HEK293 (cell line): ENCODE measurements around a stretch of chr2.

DNA sequence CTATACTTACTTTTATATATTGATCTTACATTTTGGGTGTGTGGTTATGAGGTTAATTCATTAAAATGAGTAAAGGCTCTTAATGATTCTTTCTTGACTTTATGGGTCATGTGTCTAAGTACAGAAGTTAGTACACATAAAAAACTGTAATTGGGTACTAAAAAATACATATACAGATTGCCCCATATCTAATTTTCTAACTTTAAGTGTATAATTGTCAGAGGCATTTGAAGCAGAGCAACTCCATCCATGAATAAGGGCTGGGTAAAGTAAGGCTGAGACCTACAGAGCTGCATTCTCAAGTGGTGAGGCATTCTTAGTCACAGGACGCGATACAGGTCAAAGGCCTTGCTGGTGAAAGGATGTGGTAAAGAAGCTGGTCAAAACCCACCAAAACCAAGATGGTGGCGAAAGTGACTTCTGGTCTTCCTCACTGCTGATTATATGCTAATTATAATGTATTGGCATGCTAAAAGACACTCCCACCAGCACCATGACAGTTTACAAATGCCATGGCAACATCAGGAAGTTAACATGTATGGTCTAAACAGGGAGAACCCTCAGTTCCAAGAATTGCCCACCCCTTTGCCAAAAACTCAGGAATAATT, 50.0 kb downstream of the SLC8A1 start:
- PRO-cap, result no peak
- RRBS, 2 experiments, result no CpG with 5 or more reads among the region's 3 CpGs

DNA sequence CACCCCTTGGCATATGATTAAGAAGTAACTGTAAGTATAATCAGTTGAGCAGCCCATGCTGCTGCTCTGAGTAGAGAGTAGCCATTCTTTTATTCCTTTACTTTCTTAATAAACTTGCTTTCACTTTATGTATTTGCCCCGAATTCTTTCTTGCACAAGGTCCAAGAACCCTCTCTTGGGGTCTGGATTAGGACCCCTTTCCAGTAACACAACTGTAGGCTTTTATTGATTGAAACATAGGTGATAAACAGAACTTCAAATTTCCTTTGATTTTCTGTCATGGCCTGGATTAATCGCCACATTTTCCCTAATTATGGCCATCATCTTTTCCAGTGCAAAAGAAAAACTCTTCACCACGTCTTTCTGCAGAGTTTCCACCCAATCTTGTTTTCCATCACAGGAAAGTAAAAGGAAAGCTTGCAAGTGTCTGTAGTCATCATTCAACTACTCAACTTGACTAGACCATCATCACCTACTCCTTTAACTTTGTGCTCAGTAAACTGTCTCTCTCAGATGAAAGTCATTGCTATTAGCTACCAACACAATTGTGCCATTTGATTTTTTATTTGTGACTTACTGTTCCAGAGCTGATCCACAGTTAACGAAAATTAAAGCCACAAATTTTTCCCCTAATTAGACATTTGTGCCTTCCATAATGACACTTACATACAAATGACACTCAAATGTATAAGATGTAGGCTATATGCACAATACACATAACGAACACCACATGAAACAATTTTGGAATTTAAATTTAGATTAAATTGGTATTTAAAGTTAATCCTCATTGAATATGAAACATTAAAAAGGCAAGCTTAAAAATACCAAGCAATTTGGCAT, 49.3 kb downstream of the SLC8A1 start:
- PRO-cap, result no peak
- RRBS, 2 experiments, result no CpG with 5 or more reads among the region's 5 CpGs

- PRO-cap, result no peak
- RRBS, 2 experiments, result no CpG with 5 or more reads among the region's 1 CpG
Measured at GRCh38 chr2:41079001-41079404, 627.1 kb upstream of the SLC8A1 start.

GRCh38 chr2:41736384-41736599, 311.5 kb upstream of the PKDCC start:
- PRO-cap, result no peak

- PRO-cap, result no peak
- RRBS, 2 experiments, result no CpG with 5 or more reads among the region's 18 CpGs
Measured at GRCh38 chr2:41931912-41932841, 115.6 kb upstream of the PKDCC start.

DNA sequence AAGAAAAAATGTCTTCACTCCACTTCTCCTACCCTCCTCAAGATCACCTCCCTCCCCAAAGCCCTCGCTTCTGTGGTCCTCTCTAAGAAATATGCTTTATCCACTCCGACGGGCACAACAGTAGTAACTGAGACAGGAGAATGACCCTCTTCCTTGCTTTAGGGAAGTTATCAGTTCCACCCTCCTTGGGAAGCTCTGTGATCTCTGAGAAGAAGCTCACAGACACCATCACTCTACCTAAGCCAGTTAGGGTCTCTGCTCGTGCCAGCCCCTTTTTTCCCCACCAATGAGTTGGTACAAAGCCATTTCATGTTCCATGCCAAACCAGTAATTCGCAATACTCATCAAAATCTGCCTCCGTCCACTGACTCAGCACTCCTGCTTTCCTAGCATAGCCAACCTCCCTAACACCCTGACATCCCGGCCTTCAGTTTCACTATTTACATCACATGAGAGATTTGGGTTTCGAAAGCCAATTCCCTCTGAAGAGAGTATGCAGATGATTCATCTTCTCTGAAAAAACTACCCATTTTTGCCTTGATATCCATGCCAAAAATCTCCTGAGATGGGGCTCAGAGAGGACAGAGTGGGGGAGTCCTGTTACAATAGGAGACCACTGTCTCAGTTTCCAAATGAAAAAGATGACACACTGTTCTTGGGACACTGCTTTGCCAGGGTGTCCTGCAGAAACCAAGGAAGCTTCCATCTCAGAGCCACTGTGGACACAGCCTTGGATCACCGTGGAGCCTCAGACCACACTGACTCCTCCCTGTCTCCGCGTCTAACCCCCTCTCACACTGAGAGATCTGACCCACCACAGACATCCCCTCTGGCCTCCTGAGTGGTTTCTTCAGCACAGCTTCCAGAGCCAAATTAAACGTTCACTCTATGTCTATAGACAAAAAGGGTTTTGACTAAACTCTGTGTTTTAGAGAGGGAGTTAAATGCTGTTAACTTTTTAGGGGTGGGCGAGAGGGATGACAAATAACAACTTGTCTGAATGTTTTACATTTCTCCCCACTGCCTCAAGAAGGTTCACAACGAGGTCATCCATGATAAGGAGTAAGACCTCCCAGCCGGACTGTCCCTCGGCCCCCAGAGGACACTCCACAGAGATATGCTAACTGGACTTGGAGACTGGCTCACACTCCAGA, 113.7 kb upstream of the PKDCC start:
- PRO-cap, result no peak
- RRBS, 2 experiments, result no CpG with 5 or more reads among the region's 16 CpGs

DNA sequence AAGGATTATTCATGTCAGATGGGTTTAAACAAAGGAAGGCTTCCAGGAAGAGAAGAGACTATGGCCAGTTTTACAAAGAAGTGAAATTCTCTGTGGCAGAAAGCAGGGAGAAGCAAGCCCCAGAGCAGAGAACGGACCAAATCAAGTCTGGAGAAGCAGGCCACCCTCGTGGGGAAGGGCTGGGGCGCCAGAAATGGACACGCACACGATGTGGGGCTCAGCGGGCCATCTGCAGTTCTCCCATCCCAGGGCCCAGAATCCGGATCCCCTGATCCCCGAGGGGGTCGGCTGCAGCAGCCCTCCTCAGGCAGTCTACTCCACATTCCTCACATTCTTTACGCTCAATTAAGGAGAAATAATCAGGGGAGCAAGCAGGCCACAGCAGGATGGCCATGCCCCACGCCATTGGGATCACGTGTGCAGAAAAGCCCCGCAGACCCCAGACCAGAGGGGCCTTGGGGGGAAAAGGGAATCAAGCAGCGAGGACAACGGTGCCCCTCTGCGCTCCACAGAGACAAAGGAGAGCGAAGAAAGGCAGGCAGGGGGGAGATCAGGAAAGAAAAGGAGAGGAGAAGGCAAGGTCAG, 17.7 kb upstream of the PKDCC start:
- PRO-cap, result no peak
- RRBS, 2 experiments, result no CpG with 5 or more reads among the region's 17 CpGs

DNA sequence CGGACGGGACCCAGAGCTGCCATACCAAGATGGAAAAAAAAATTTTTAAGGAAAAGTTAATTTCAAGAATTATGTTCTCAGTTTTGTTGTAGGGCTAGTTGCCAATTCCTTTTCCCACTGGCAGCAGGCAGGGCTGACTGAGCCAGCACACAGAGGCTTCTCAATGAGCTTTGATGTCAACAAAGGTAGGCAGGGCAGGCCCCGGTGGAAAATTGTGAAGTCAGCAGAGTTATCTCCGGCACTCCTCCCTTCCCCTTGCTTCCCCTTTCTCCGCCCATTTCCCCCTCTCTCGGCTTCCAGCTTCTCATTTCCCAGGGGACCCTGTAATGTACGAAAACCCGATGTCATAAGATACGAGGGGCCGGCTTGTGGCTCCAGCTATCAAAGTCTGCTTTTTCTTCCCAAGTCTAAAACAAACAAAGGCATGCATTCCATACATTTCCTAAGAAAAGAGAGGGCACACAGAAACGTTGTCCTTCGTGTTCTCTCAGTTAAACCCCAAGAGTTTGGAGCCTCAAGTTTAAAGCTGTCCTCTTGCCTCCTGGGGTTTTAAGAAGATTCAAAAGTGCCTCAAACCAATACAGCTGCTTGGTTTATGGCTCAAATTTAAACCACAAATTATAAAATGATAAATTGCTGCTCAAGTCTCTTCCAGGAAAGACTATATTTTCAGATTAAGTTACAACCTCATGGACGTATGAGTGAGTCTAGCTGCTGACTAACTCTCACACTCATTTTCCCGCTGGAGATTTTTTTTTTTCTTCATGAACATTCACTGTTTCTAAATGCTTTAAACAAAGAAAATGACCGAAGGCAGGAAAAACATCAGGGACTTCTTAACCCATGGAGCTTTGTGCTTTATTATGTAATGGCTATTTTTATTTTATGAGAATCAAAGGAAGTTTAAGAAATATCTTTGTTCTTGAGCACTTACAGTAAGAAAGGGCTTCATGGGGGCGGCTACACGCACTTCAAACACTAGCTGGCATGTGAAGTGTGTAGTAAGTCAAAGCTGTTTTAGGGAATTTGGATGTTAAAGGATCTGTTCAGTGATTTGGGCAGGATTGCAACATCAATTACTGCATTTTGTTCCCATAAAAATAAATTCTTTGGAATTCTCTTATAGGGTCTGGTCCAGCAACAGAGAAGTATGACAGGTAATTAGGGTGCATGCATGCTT, 27.2 kb upstream of the EML4 start:
- PRO-cap, result no peak
- RRBS, 2 experiments, result no CpG with 5 or more reads among the region's 17 CpGs

GRCh38 chr2:43071584-43071966, 154.8 kb downstream of the ZFP36L2 start:
- PRO-cap, result no peak
- RRBS, 2 experiments, result no CpG with 5 or more reads among the region's 7 CpGs

- PRO-cap, result no peak
- RRBS, 2 experiments, result no CpG with 5 or more reads among the region's 3 CpGs
Measured at GRCh38 chr2:43128604-43128933, 97.8 kb downstream of the ZFP36L2 start.

GRCh38 chr2:43136643-43137468, 89.5 kb downstream of the ZFP36L2 start:
- PRO-cap, result no peak
- RRBS, 2 experiments, result no CpG with 5 or more reads among the region's 13 CpGs

DNA sequence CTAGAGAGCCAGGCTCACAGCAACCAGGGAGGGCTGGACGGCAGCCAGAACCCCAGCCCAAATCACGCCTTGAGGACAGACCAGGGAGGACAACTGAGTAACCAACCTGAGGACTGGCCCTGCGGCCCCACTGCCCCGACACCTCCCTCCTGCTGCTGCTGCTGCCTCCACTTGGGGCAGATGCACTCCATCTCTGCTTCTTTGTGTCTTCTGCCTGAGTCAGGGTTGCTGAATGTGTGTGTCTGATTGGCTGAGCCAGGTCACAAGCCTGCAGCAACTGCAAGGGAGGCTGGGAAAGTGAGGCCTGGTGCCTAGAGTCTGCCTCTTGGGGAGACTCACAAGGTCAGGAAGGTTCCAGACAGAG, 83.5 kb downstream of the ZFP36L2 start:
- PRO-cap, result no peak
- RRBS, 2 experiments, result no CpG with 5 or more reads among the region's 4 CpGs

GRCh38 chr2:43155817-43156528, 70.4 kb downstream of the ZFP36L2 start:
- PRO-cap, result no peak
- RRBS, 2 experiments, result 20 to 60% methylated on average over 1 of the region's 16 CpGs

DNA sequence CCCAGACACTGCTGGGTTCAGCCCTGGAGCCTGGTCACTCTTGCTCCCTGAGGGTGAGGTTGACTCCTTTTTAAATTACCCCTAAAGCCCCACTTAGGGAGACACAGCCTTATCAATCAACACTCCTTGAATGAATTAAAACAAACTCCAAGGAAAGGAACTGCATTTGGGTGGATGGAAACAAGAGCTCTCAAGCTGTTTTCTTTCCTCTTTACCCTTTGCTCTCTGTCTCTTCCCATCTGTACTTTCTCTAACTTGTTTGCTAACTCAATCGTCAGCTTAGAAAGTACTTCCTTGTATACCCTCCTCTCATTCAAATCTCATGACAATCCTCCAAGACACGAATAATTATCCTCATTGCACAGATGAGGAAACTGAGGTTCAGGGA, 32.8 kb downstream of the ZFP36L2 start:
- PRO-cap, result no peak
- RRBS, 2 experiments, result no CpG with 5 or more reads among the region's 2 CpGs

DNA sequence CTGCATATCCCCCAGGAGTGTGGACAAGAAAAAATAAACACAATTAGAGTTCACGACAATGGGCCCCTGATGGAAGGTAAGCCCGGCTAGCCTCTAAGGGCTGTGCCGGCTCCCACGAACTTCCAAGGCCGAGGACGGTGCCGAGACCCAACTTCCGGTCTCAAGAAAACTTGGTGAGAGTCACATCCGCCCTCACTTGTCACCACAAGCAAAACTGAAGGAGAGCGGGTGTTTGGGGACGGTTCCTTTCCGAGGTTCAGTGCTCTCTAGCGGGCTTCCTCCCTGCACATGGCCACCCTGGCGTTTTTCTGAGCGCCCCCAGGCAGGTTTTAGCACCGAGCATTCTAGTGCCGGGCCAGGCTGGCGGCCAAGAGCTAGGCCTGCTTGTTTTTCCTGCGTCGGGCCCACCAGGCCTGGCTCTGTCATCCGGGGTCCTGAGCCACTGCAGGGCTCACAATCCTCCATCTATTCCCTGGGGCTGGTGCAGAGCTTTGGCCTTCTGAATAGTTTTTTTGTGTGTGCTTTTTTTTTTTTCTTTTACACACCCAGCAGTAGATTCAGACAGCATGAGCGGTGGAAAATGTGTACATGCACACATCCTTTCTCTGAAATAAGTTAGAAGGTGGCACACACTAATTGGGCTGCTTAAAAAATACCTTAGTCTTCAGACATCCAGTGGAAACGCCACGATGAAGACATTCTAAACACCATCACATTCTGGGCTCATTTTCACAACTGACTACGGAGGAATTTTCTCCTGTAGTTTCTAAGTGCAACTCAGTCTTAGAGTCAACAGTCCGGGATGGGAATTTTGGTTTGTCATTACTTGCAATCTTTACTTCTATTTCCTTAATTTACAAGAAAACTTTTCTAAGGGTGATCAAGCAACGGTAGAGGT, 6.3 kb downstream of the ZFP36L2 start:
- PRO-cap, result bidirectional peak, plus-strand start at position 211 of the sequence, minus-strand start at position 136 of the sequence; bidirectional peak, plus-strand start at position 335 of the sequence, minus-strand start at position 310 of the sequence; bidirectional peak, plus-strand start at position 454 of the sequence, minus-strand start at position 415 of the sequence
- RRBS, 2 experiments, result 2 to 3% methylated on average over 11 of the region's 27 CpGs

GRCh38 chr2:43302136-43302620, 75.8 kb upstream of the ZFP36L2 start:
- PRO-cap, result no peak
- RRBS, 2 experiments, result no CpG with 5 or more reads among the region's 1 CpG

DNA sequence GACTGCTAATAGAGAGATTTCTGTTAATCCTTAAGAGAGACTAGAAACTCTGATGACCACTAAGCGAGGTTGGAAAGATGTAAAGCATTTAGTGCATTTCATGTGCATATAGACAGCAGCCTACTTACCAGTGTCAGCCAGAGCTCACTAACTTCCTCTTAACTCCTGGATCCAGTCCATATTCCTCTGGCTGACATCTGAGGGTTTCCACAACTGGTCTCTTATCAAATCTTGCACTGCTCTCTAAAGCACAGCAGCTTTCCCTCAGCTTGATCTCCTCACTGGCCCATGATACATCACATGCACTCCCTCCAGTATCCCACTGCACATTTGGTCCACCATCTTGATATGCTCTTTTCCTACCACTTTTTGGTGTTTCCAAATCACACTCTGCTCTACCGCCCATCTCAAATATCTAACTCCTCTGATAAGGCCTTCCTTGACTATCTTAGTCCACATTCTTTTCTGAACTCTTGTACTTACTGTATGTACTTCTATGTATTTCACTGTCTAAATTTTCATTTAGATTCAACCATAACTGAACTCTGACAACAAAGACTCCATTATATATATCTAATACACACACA, 105.0 kb upstream of the ZFP36L2 start:
- PRO-cap, result no peak
- RRBS, 2 experiments, result no CpG with 5 or more reads among the region's 2 CpGs

DNA sequence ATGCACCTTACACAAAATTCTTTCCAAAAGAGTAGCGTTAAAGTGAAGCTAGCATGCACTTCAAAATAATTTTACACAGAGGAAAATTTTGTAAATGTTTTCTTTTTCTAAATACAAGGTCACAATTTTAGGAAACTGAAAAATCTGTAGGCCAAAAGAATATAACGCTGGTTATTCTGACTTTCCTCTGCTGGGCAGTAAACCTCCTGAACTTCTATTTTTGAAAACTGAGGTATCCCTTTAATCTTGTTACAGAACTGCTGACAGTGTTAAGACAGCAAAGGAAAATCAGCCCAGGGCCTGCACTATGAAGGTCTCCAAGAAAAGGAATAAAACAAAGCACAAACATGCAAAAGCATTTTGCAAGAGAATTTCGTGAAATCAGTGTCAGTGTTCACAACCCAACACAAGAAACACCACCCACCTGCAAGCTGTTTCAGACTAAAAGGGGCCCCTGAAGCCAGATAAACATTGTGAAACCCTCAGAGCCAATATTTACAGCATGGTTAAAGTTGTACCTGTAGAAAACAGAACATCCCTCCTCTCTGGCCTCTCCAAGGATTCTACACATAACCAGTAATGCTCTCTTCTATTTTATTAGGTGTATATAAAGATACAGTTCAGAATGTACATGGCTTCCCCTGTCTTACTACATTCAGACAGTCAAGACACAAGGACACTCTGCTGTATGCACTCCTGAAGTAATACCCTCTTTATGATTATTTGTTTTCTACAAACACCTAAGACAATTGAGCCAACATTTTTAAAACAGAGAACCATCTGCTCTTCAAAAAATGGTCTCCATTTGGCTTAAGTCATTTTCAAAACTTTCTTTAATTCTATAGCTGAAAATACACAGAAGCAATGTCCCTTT, 149.4 kb upstream of the ZFP36L2 start:
- PRO-cap, result no peak
- RRBS, 2 experiments, result no CpG with 5 or more reads among the region's 3 CpGs

- PRO-cap, result no peak
- RRBS, 2 experiments, result no CpG with 5 or more reads among the region's 1 CpG
Measured at GRCh38 chr2:43386977-43387497, 160.6 kb upstream of the ZFP36L2 start.

- PRO-cap, result no peak
- RRBS, 2 experiments, result no CpG with 5 or more reads among the region's 10 CpGs
Measured at GRCh38 chr2:43455023-43456250, 140.4 kb downstream of the THADA start.